ENCODE measurements around a stretch of chr1.

GRCh38 chr1:243495399-243496758, 240.0 kb downstream of the SDCCAG8 start:
- PRO-cap: no peak
- RAMPAGE, long total RNA, 4 experiments: no peak in any of the 4 experiments

- PRO-cap: no peak
- RAMPAGE, long total RNA, 4 experiments: no peak in any of the 4 experiments
Measured at GRCh38 chr1:243499066-243499598, 243.3 kb downstream of the SDCCAG8 start.

DNA sequence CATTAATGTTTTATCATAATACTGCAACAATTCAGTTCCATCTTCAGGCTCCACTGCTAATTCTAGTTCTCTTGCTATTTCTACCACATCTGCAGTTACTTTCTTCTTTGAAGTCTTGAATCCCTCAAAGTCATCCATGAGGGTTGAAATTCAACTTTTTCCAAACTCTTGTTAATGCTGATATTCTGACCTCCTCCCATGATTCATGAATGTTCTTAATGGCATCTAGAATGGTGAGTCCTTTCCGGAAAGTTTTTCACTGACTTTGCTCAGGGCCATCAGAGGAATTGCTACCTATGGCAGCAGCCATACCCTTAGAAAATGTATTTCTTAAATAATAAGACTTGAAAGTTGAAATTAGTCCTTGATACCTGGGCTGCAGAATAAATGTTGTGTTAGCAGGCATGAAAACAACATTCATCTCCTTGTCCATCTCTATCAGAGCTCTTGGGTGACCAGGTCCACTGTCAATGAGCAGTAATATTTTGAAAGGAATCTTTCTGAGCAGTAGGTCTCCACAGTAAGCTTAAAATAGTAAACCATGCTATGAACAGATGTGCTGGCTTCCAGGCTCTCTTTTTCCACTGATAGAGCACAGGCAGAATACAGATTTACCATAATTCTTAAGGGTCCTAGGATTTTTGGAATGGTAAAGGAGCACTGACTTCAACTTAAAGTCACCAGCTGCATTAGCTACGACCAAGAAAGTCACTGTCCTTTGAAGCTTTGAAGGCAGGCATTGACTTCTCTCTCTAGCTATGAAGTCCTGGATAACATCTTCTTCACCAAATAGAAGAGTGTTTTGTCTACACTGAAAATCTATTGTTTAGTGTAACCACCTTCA, 60.4 kb downstream of the AKT3 start:
- PRO-cap: no peak
- RAMPAGE, long total RNA, 4 experiments: no peak in any of the 4 experiments

GRCh38 chr1:244052056-244052465, 978 bp downstream of the ZBTB18 start:
- PRO-cap: no peak
- RAMPAGE, long total RNA, 4 experiments: no peak in any of the 4 experiments

DNA sequence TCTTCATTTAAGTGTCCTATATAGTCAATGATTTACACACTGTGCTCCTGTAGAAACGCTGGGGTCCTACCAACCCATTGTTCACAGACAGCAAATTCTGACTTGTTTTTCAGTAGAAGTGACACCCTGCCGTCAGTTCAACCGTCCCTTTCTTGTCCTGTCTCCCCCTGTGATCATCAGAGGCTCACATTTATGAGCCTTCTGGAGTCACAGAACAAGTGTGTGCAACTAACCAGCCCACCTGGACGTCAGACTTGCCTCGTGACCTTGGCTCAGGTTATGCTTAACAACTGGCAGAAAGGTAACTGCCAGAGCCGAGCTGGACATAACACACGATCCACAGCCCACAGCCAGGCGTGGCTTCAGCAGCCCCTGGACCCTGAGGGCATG, 103.7 kb downstream of the ZBTB18 start:
- PRO-cap: no peak
- RAMPAGE, long total RNA, 4 experiments: no peak in any of the 4 experiments

- PRO-cap: no peak
- RAMPAGE, long total RNA, 4 experiments: no peak in any of the 4 experiments
Measured at GRCh38 chr1:244353336-244354197, 1.1 kb downstream of the C1orf100 start.

GRCh38 chr1:244652315-244652554, 691 bp upstream of the DESI2 start:
- PRO-cap: no peak
- RAMPAGE, long total RNA, 4 experiments: no peak in any of the 4 experiments

DNA sequence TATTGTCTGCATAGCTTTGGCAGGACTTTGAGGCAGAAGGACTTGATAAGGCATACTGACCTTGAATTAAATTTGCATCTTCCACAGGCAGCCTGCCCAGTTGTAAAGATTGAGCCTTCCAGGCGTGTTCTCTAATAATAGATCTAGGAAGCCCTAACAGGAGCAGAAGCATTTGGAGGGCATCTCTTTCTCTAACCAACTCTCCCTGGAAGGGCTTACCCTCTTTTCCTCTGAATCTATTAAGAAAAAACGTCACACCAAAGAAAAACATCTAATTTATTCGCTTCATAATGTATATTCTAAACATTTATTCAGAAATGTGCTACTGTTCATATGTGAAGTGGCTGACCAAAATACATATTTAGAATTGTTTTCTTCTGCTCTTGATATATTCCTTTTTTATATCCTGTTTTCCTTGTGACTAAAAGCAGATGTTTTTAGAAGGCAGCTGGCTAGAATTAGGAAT, 20.2 kb downstream of the DESI2 start:
- PRO-cap: no peak
- RAMPAGE, long total RNA, 4 experiments: no peak in any of the 4 experiments

DNA sequence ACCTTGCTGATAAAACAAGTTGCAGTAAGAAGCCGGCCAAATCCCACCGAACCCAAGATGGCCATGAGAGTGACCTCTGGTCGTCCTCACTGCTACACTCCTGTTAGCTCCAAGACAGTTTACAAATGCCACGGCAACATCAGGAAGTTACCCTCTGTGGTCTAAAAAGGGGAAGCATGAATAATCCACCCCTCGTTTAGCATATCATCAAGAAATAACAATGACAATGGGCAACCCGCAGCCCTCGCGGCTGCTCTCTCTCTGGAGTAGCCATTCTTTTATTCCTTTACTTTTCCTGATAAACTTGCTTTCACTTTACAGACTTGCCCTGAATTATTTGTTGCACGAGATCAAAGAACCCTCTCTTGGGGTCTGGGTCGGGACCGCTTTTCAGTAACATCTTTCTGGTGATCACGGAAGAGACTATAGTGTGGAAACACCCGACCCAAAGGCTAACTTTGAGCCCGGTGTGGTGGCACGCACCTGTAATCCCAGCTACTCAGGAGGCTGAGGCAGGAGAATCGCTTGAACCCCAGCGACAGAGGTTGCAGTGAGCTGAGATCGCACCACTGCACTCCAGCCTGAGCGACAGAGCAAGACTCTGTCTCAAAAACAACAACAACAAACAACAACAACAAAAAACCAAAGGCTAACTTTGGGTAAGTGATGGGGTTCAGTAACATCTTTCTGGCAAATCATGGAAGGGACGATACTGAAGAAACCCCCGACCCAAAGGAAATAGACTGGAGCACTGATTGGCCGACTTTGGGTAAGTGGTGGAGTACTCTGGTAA, 19.7 kb upstream of the COX20 start:
- PRO-cap: no peak
- RAMPAGE, long total RNA, 4 experiments: start-site peak on the plus strand in 1 of 4 experiments, centred at position 235 of the sequence, 7 reads per replicate

- PRO-cap: no peak
- RAMPAGE, long total RNA, 4 experiments: no peak in any of the 4 experiments
Measured at GRCh38 chr1:244862912-244863314, 1.4 kb downstream of the HNRNPU start.

DNA sequence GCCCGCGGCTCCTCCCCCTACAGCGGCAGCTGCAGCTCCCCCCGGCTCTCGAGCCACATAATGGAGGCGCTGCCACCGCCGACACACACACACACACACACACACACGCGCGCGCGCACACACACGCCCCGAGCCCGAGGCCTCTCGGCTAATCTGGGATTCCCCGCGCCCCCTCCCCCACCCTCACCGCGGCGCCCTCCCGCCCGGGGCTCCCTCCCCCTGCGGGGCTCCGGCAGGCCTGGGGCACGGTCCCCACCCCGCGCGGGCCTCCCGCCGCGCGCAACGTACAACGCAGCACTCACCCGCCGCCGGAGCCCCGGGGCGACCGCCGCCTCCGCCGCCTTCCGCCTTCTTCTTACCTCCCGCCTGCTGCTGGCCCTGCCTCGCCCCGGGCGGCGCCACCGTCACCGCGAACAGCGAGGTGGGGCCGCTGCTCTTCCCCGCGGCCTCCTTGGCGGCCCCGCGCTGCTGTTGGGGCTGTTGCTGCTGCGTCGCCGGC, 979 bp downstream of the HNRNPU start:
- PRO-cap: no peak
- RAMPAGE, long total RNA, 4 experiments: no peak in any of the 4 experiments

GRCh38 chr1:244864817-244865236, 484 bp upstream of the HNRNPU start:
- PRO-cap: no peak
- RAMPAGE, long total RNA, 4 experiments: no peak in any of the 4 experiments

DNA sequence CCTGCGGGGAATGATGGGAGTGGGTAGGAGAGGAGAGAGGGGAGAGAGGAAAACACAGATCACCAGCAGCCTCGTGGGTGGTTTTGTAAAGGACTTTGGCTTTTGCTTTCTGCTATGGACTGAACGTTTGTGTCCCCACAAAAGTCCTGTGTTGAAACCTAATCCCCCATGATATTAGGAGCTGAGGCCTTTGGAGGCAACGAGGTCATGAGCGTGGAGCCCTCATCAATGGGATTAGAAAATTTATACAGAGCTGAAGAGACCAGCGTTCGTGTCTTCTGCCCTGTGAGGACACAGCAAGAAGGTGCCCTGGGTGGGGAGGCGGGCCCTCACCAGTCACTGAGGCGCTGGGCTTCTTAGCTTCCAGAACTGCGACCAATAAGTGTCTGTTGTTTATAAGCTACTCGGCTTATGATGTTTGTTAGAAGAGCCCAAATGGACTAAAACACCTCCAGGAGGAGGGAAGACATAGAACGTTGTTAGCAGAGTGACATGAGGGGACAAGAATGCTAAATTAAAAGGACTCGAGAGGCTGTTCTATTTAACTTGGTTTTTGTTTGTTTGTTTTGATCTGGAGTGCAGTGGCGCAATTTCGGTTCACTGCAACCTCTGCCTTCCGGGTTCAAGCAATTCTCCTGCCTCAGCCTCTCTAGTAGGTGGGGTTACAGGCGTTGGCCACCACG, 4.8 kb upstream of the HNRNPU start:
- PRO-cap: no peak
- RAMPAGE, long total RNA, 4 experiments: no peak in any of the 4 experiments

DNA sequence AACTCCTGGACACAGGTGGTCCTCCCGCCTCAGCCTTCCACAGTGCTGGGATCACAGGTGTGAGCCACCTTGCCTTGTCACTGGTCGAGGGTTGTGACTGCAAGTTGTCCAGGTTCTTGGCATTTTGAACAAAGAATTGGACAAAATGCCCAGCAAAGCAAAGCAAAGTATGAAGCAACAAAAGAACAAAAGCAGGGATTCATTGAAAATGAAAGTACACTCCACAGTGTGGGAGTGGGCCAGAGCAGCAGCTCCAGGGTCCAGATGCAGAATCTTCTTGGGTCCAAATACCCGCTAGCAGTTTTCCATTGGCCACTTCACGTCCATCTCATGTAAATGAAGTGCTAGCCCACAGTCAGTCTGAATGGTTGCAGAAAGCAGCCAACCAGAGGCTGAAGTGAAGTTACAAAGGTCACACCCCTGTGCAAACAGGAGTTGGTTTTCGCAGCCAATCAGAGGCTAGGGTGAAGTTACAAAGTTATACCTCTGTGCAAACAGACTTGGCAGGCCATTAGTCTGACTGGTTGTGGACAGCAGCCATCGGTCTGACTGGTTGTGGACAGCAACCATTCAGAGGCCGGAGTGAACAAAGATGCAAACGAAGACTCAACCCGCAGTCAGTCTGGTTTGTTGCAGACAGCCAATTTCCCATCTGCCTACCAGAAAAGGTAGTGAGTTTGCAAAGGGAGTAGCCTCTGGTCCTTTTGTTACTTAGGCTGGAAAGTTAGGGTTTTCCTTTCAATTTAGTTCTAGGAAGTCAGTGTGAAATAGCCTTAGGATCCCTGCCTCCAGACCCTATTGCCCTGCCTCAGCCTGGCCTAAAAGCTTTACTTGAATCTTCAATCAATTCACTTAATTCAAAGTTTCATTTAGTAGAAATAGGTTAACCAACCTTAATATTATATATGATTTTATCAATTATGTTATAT, 76.0 kb downstream of the EFCAB2 start:
- PRO-cap: no peak
- RAMPAGE, long total RNA, 4 experiments: no peak in any of the 4 experiments

- PRO-cap: no peak
- RAMPAGE, long total RNA, 4 experiments: no peak in any of the 4 experiments
Measured at GRCh38 chr1:245561755-245562114, 406.9 kb downstream of the KIF26B start.

- PRO-cap: no peak
- RAMPAGE, long total RNA, 4 experiments: no peak in any of the 4 experiments
Measured at GRCh38 chr1:245807783-245808380, 653.1 kb downstream of the KIF26B start.

GRCh38 chr1:245946897-245947531, 560.1 kb downstream of the SMYD3 start:
- PRO-cap: no peak
- RAMPAGE, long total RNA, 4 experiments: no peak in any of the 4 experiments

GRCh38 chr1:246142054-246142937, 364.8 kb downstream of the SMYD3 start:
- PRO-cap: no peak
- RAMPAGE, long total RNA, 4 experiments: no peak in any of the 4 experiments

DNA sequence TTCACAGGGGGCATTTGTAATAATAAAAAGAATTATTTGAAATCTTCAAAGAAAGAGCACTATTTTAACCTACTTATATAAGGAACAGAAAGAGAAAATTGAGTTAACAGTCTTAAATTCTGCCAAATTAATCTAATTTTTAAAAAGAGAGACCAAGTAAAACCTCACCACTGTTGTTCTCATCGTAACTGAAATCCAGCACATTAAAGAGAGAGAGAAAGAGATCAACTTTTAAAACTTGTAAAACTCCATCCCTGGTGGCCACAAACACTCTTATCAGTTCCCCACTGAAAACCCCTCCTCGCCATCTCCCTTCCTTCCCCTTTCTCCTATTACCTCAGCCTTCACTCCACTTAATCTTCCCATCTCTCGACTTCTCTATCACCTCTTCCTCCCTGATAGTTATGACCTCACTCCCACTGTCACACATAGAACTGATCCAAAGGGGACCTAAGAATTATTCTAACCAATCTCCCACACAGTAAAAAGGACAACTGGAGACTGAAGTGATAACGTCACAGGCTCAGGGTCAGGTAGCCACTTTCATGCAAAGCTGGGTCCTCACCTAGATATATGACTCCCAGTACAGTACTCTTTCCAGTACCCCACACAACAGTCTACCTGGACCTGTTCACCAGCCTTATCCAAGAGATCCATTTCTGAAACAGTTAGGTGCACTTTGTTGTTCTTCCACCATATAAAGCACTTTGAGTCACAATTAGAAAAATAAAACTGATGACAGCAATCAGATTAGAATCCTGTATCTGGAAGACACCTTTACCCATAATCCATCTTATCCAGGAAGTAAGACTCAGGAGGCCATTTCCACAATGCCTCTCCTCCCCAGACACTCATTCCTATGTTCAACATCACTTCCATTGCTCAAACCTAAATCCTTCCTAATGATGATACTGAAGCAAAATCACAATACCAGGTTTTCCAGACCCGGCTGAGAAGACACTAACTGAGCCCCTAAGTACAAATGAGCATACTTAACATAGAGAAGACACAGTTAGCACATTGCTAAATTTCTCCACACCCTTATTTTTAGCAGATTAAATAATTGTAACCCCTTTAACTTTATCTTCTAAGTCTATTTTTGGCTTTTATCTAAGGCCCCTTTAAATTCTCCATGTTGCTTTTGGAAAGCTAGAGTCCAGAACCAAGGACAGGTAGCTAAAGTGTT, 324.7 kb downstream of the SMYD3 start:
- PRO-cap: no peak
- RAMPAGE, long total RNA, 4 experiments: no peak in any of the 4 experiments

GRCh38 chr1:246188071-246188488, 319.0 kb downstream of the SMYD3 start:
- PRO-cap: no peak
- RAMPAGE, long total RNA, 4 experiments: no peak in any of the 4 experiments